ENCODE results near the gene CCDC102B.

DNA sequence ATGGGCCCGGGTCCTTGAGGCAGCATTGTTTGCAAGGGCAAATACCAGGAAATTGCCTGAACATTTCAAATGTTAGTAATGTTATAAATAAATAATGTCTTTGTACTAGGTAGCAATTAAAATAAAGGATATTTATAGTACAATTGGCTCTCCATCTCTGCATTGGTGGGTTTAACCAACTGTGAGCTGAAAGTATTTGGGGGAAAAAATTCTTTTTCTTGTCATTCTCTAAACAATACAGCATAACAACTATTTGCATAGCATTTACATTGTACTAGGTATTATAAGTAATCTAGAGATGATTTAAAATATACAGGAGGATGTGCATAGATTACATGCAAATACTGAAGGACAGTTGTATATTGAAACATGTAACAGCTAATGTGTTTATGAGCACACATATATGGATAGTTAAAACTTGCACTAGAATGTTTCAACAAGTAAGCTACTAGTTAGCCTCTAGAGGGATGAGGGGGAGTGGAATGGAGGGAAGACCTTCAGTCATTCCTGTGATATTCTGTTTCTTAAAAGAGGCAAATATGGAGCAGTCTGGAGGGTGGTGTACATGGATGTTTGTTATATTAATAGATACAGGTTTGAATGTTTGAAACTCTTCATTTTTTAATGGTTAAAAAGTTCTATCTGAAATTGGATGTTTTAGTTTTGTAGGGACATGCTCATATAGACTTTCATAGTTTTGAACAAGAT, 37.0 kb downstream of the ZCCHC2 start:
- RAMPAGE, long total RNA, result no peak
- RRBS, result no CpG with 5 or more reads among the region's 1 CpG

GRCh38 chr18:62751137-62751924, 36.0 kb downstream of the PHLPP1 start:
- RAMPAGE, long total RNA, result no peak
- RRBS, result no CpG with 5 or more reads among the region's 4 CpGs

GRCh38 chr18:63141145-63142372, 178.0 kb downstream of the BCL2 start:
- RAMPAGE, long total RNA, result no peak
- RRBS, result no CpG with 5 or more reads among the region's 21 CpGs

DNA sequence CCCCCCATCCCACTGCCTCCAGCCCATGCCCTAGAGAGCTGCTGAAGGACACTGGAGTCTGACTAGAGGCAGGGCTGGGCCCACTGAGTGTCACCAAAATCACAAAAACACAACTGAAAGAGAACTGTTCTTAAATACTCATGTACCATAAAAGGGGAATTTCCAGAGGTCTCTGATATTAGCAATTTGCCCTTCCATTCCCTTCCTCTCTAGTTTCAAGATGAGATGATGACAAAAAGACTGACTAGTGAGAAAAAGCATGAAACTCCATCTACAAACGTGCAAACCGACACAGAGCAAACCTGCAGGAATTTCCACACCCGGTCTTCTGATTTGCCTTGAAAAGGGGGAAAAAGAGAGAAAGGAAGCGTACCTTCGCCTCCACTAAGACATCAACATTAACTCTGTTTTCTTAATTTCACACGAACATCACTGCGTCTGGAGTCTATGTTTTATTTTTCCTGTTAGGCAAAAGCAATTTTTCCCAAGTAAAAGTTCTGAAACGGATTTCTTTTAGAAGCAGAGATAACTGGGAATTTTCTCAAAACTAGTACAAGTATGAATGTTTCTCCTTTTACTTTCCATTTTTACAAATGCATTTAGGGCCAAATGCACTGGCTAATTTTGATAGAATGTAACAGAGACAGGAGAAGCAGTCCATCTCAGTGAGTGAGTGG, 160.5 kb downstream of the BCL2 start:
- RAMPAGE, long total RNA, result no peak
- RRBS, result no CpG with 5 or more reads among the region's 8 CpGs

DNA sequence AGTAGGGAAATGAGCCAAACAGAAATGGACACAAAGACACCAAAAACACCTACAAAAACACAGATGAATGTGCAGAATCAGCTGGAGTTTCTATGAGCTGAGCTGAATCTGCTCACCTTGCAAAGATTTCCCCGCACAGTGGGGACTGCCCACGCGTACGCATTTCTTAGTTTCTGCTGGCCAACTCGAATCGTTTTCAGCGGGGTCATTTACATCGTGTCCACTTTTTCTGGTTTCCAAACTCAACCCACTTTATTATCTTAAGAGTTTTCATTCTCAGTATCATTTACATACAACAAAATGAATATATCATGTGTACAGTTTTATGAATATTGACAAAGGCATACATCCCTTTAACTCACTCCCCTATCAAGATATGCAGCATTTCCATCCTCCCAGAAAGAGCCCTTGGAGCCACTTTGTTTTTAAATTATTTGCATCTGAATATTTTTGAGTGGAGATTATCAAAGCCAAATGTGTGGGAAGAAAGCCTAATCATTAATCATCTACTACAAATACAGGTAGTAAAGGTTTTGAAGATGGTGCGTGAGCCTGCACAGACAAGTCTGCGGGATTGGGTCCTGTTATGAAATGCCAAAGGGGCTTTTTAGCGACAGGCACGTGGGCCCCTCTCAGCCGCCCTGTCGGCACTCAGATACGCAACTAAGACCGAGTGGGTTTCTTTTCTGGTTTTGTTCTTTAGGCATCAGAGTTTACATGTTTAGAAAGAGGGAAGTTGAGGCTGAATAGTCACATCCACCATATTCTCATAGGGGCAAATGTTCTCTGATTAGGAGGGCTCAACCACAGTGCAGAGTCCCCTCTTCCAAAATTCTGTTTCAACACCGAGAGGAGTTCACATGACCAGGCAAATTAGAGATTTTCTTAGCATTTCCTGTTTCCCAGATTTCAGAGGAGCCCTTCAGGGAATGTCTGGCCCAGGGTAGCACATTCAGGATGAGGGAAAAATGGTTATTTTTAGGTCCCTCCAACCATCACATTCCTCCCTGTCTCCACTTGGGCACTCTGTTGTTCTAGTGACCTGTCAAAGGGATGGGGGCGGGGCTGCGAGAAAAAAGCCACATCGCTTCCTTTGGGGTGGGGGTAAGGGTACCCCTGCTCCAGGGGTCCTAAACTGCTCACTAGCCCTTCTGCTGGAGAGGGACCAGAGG, 159.5 kb downstream of the BCL2 start:
- RAMPAGE, long total RNA, result no peak
- RRBS, result no CpG with 5 or more reads among the region's 20 CpGs

DNA sequence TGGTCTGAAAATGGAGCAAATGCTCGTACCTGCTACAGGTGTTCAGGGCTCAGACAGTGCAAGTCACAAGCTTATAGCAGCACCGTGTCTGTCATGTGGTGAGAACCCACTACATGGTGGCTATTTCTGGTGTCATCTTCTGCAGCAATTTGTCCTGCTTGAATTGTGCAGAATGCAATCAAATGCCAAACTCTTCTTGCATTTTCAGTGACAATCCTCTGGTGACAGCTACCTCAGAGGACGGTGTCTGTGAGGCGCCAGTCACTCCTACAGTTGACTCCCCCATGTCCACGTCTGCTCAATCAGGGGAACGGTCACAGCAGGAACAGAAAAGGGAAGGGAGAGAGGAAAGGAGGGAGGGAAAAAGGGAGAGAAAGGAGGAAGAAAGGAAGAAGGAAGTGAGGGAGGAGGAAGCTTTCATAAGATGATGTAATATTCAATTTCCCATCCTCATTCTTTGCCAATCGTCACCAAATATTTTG, 122.2 kb downstream of the BCL2 start:
- RAMPAGE, long total RNA, result no peak
- RRBS, result no CpG with 5 or more reads among the region's 7 CpGs

DNA sequence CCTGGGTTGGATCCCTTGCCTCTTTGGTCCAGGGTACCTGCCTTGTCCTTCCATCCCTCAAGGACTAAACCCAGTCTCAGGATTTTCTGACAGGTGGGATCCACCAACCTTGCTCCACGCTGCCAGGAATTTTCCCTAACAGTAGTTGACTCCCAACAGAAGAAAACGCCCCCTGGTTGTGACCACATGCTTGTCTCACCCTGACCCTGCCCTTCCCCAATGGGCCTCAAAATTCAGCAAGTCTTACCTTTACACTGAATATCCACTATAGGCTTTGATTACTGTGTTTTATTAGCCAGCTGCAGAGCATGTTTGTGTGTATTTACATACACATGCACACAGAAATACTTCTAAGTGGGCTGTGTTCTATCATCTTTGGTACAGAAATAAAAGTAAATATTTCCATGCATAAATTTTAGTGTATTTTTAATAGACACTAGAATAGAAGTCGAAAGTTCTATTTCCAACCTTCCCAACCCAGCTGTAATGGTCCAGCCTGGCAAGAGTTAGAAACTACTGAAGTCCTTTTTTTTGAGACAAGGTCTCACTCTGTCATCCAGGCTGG, 23.7 kb downstream of the BCL2 start:
- RAMPAGE, long total RNA, result no peak
- RRBS, result no CpG with 5 or more reads among the region's 3 CpGs

DNA sequence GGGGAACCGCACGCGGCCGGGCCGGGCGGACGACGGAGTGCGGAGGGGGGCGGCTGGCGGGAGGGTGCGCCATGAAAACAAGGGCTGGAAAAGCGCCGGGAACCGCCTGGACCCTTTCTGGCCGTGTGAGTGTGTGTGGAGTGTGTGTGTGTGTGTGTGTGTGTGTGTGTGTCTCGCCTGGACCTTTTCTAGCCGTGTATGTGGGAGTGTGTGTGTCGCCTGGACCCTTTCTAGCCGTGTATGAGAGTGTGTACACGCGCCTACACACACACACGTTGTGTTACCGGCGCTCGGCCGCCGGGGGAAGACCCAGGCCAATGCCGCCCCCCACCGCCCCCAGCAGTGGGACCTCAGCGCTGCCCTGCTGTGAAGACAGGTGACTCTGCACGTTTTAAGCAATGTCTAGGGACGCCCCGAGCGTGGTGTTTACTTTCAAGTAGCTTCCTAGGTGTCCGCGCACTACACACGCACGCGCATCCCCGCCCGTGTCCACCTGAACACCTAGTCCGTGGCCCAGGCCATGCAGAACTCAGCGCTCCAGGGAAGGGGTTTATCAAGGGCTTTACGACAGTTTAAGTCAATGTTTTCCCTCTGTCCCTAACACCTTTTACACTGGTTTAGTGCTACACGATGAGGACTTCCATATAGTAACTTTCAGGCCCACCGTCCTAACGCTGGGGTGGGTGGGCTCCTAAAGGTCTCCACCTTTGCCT, 1.2 kb upstream of the BCL2 start:
- RAMPAGE, long total RNA, result no peak
- RRBS, result under 1% methylated on average over 9 of the region's 48 CpGs

DNA sequence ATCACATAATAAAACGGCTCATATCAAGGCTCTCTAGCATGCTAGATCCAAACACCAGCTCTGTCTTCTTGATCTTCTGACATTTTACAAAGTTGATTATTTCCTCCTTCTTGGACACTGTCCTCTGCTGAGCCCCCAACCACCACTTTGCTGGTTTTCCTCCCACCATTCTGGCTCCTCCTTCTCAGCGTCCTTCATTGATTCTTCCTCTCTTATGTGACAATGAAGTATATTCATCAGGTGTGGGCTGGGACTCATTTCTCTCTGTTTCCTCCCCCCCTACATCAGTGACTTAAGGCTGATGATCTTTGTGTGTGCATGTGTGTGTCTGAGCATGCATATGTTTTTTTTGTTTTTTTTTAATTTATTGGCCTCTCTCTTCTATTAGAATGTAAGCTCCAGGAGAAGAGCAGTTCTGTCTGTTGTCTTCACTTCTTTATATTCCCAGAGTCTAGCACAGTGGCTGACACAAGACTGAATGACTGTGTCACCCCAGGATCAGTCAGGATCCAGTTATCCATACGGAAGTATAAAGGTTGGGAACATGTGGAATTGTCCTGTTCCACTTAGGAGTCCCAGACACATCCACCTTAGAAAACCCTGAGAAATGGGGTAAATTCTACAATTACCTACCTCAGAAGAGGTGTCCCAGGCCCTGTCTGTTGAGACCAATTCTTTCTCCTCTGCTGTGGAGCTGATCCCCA, 4.8 kb downstream of the VPS4B start:
- RAMPAGE, long total RNA, result no peak
- RRBS, result no CpG with 5 or more reads among the region's 3 CpGs

- RAMPAGE, long total RNA, result no peak
- RRBS, result 53% methylated on average over 10 of the region's 15 CpGs
Measured at GRCh38 chr18:63490280-63490936, 13.7 kb downstream of the SERPINB5 start.

GRCh38 chr18:63970370-63971251, 730 bp downstream of the SERPINB8 start:
- RAMPAGE, long total RNA, result no peak
- RRBS, result 2% methylated on average over 23 of the region's 54 CpGs

DNA sequence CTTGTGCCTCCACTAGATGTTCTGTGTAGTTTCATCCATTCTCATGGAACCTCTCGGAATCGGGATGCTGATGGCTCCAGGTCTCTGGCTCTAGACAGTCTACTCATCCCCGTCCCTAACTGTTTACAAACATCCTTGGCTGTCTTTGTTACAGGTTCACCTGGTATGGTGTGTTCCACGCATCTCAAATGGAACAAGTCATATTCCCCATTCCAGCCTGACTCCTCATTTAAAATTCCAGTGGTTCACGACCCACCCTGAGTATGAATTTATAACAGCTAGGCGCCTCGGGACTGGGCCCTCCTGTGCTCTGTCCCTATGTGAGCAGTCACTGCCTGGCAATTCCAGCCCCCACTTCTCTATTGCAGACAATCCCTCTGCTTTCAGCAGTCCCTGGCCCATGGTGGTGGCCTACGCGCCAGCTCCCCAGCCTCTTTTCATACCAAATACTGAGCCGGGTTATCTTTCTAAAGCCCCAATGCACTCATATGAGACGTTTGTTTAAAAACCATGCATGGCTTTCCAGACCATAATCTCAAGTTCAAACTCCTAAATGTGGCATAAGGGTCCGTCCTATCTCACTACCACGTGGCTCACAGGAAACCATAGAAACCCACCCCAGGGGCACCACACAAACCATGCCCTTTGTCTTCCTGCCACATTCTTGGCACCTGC, 1.5 kb downstream of the SERPINB8 start:
- RAMPAGE, long total RNA, result no peak
- RRBS, result no CpG with 5 or more reads among the region's 13 CpGs

- RAMPAGE, long total RNA, result no peak
- RRBS, result no CpG with 5 or more reads among the region's 8 CpGs
Measured at GRCh38 chr18:66571901-66572327, 32.0 kb downstream of the CDH19 start.

DNA sequence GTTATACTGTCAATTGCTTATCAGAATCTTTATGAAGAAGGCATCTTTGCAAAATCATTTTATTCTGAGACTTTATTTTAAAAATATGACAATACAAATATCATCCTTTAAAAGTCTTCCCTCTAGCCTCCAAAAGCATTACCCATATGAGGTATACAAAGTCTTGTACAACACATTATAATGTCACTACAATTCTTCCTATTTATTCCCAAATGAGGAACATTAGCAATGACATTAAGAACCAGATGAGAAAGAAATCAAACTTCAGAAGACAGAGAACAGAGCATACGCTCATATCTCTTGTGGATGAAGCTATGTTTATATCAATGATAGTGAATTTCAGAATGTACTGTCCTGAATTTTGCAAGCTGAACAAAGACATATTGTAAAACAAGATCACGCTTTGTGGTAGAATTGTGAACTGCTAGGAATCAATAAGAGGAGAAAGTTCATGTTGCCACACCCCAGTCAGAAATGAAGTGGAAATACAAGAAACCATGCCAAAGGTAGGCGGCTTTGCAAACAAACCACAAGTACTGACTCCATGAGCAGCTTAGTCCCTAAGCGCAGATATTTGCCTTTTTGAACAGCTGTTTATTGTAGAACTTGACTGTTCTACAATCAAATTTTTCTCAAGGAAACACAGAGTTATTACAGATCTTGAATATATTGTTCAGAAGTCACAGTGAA, 120.6 kb upstream of the CDH19 start:
- RAMPAGE, long total RNA, result no peak
- RRBS, result no CpG with 5 or more reads among the region's 4 CpGs

DNA sequence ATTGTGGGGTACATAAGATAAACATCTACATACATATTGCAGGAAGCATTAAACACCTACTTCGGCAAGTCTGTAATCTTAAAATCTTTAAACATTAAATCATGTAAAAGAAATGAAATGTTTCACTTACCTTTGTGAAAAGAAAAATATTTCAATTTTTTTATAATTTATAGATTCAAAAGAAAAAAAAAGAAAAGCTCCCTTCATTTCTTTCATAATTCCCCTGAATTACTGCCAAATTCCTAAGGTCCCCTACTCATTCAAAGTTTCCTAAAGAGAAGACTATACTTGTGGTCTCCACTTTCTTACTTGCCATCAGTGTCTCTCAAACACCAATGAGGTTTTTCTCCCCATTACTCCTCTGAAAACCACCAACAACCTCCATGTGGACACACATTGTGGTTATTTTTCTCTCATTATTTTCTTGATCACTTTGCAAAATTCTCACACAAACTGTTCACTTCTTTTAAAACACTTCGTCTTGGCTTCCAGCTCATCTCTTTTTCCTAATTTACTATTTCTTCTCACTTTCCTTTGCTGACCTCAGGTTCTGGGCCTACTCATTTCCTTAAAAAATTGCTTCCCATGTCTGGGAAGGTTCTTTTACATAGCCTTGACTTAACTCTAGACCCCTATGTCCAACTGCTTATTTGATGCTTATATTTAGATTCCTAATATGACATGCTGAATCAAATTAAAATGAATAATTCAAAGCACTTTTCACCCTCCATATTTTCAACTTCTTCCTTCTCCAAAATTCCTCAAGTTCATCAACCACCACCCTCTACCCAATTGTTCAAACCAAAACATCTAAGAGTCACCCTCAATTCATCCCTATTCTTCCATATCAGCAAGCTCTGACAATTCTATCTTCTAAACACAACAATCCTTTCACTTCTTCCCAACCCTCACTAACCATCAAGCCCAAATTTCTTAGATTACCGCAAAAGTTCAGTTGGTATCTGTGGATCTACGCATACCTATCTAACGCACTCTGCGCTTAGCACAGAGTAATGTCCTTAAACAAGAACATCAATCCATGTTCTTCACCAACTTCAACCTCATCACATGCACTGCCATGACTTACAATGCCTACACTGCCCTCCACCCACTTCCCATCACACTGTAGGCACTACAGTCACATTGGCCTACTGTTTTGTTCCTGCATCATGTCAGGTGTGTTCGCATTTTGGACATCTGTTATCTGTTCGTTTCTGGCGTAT, 19.7 kb downstream of the TMX3 start:
- RAMPAGE, long total RNA, result no peak
- RRBS, result no CpG with 5 or more reads among the region's 9 CpGs

GRCh38 chr18:68790078-68791144, 7.5 kb upstream of the CCDC102B start:
- RAMPAGE, long total RNA, result no peak
- RRBS, result no CpG with 5 or more reads among the region's 33 CpGs

DNA sequence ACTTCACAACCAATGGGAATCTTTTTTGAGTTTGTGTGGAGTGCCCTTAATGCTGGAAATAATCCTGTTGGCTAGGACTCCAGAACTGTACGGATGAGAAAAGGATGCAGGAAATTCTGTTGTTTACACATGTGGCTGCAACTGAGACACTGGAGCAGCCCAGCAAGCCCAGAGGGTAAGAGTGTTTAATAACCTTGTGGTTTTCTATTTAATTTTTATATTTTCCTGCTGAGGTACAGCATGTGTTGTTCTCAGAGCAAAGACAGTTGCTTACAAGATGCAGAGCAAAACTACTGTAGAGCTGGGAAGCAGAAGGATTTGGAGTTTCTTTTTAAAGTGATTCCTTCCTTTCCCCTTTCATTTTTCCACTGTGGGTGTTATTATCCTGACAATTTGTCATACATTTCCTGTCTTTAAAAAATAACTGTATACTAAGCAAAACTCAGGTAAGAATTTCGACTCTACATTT, at the start of gene CCDC102B:
CCDC102B (plus strand) TSS at position 74 of the 469 bp plus-strand sequence.
- RAMPAGE, long total RNA, result no peak
- RRBS, result no CpG with 5 or more reads among the region's 2 CpGs

- RAMPAGE, long total RNA, result no peak
- RRBS, result 2% methylated on average over 19 of the region's 52 CpGs
Measured at GRCh38 chr18:69401410-69401994, 814 bp downstream of the DOK6 start.

GRCh38 chr18:69961536-69961880, 13.8 kb upstream of the CD226 start:
- RAMPAGE, long total RNA, result no peak
- RRBS, result no CpG with 5 or more reads among the region's 2 CpGs

GRCh38 chr18:70419864-70420539, 131.2 kb downstream of the SOCS6 start:
- RAMPAGE, long total RNA, result no peak
- RRBS, result no CpG with 5 or more reads among the region's 9 CpGs